ENCODE measurements around a stretch of chr20.

GRCh38 chr20:57651289-57652533 is 31.5 kb upstream of the ZBP1 start:
- RRBS: 68% methylated on average over 6 of the region's 48 CpGs

- RRBS: no CpG with 5 or more reads among the region's 16 CpGs
Observed at GRCh38 chr20:57677117-57678087, 32.4 kb downstream of the PMEPA1 start.

DNA sequence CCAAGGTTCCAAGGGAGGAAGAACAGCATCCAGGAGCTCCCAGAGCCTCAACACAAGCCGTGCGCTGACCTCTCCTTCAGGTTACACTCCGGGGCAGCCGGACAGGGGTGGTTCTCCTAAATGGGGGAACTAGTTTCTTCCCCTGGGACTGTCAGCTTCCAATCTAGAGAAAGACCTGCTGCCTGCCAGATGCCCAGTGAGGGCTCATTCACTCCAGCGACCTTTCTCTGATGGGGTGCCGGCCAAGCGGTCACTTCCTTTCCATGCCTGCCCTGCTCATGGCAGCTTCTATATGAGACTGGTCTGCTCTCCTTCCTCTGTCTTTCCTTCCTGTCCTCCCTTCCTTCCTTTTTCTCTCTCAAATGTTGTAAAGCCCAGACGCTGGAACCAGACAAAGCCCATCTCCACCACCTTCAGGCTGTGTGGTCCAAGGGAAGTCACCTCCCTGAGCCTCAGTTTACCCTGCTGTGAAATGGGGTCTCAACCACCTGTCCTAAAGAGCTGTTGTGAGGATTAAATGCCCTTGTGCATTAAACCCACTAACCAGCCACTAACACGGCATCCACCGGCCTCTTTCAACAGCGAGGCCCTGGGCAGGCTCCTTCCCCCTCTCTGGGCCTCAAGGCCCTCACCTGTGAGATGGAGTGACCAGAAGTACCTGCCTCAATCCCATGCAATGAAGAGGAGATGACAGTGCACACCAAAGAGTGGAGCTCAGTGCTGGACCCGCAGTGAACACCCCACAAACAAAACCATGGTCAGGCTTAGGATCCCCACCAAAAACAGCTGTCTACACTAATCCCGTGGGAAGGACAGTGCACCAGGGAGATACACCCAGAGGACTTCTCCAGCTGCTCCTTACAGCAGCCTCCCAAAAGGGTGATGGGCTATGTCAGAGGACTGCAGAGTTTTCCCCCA is 23.5 kb downstream of the PMEPA1 start:
- RRBS: no CpG with 5 or more reads among the region's 13 CpGs

- RRBS: no CpG with 5 or more reads among the region's 22 CpGs
Observed at GRCh38 chr20:57692777-57693776, 16.7 kb downstream of the PMEPA1 start.

- RRBS: no CpG with 5 or more reads among the region's 11 CpGs
Observed at GRCh38 chr20:57702689-57703251, 7.0 kb downstream of the PMEPA1 start.

GRCh38 chr20:57706018-57706826 is 3.6 kb downstream of the PMEPA1 start:
- RRBS: 46% methylated on average over 4 of the region's 21 CpGs

DNA sequence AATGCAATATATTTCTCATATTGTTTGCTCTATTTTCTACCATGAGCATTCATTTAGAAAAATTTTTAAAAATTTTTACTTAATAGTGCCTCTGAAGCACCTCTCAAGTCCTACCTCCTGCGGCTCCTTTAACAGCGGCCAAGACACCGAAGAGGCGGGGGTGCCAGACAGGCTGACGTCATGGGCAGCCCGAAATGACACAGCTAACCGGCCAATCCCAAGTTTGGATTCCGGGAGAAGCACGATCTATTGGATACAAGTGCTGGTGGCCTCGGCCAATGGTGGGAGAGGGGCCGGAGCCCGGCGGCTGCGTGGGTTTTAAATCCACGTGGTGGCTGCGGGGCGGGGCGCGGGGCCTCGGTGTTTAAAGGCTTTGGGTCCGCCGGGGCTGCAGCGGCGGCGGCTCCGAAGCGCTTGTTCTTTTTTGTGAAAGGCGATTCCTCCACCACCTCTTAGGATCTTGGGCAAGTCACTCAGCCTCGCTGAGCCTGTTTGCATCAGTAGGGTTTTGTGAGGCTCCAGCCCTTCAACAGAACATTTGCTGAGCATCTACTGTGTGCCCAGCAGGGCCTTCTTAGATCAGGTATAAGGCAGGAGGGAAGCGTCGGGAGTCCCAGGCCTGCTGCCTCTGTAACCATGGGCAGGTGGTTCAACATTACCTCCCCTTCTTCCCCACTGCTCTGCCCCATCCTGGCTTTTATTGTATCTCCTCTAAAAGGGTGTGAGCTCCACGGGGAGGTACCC is 8.7 kb upstream of the PMEPA1 start:
- RRBS: 6% methylated on average over 12 of the region's 32 CpGs

GRCh38 chr20:57772577-57772958 is 62.8 kb upstream of the PMEPA1 start:
- RRBS: no CpG with 5 or more reads among the region's 7 CpGs

DNA sequence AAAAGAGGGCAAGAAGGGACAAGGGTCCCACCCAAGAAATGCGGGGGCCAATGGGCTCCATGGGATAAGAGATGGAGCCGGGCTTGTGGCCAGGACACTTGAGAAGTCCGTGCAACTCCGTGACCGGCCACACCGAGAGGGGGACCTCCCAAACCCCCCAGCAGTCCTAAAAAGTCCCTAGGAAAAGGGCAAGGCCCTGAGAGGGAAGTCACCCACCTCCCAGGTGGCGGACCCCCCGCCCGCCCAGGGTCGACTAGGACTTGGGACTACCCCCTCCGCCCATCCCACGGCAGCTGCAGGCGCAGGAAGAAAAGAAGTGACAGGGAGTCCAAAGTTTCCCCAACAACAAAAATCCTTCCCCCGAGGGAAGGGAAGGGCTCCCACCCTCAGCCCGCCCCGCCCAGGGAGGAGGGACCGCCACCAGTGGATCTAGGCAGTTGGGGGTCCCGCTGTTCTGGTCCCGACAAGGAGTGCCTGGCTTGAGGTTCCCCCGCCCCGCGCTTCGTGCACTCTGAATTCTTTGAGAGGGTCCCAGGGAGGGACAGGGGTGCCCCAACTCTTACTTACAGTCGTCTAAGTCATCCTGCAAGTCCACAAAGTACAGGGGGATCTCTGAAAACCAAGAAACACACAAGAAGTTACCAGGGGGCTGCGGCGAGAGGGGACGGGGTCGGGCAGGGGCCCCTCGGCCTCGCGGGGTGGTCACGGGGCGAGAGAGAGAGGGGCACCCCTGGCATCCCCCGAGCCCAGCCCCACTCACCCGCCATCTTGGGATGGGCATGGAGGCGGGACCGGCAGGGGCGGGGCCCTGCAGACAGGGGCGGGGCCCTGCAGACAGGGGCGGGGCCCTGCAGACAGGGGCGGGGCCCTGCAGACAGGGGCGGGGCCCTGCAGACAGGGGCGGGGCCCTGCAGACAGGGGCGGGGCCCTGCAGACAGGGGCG is 585 bp upstream of the RAB22A start:
- RRBS: no CpG with 5 or more reads among the region's 45 CpGs

- RRBS: no CpG with 5 or more reads among the region's 10 CpGs
Observed at GRCh38 chr20:58366067-58366667, 22.9 kb upstream of the VAPB start.

- RRBS: no CpG with 5 or more reads among the region's 2 CpGs
Observed at GRCh38 chr20:58432545-58433001, 43.5 kb downstream of the VAPB start.

DNA sequence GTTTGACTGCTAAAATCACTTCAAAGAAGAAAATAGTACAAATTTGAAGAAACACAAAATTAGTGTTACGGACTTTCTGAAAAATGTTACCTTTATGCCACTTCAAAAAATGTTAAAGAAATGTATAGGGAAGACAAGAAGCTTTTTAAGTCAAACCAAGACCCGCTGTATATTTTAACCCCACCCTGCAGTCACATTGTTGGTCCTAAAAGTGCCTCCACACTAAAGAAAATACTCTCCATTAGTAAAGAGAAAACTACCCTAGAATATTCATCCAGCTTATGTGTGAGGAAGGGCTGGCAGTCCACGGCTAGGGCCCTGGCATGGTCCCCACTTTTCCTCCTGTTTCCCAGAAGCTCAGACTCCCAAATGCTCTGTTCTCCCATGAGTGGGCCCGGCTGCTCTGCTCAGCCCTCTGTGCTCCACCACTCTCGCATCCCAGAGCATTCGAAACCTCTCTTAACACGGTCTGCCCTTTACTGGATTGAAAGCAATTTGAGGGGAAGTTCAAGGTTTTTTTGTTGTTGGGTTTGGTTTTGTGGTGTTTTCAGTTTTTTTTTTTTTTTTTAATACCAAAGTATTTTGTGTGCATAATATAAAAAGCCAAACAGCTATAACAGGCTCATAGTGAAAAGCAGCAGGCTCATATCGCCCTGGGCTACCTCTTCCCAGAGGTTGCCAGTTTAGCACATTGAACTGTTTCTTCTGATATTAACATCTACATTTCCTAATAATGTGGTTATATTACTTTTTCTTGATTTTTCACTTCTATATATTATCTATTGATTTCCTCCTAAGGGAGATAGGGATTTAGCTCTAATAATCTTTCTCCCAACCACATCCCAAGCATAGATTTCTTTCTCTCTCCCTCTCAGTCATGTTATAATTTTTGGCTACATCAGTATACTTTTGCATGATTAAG is 61.7 kb downstream of the APCDD1L start:
- RRBS: no CpG with 5 or more reads among the region's 8 CpGs

- RRBS: 97% methylated on average over 18 of the region's 36 CpGs
Observed at GRCh38 chr20:58649478-58649902, 1.6 kb upstream of the STX16 start.

DNA sequence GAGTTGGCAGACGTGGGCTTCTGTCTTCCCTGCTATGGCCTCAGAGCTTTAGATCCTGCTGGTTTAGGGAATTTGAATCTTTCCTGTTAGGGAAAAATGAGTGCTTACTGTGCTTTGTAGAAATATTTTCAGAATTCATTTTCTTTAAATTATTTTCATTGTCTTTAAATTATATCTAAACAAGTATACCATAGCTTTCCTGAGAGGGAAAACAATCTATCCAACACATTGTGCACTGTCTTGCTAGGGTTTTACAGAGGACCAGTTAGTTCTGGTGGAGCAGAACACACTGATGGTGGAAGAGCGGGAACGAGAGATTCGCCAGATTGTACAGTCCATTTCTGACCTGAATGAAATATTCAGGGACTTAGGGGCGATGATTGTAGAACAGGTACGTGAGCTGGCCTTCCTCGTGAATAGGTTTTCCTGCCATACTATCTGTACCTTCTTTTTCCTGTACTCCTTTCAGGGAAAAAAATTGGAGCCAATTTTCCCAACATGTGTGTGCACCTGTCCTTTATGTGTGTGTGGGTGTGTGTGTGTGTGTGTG is 19.9 kb downstream of the STX16 start:
- RRBS: no CpG with 5 or more reads among the region's 7 CpGs

GRCh38 chr20:58685329-58686205 is 7.0 kb upstream of the NPEPL1 start:
- RRBS: no CpG with 5 or more reads among the region's 10 CpGs

DNA sequence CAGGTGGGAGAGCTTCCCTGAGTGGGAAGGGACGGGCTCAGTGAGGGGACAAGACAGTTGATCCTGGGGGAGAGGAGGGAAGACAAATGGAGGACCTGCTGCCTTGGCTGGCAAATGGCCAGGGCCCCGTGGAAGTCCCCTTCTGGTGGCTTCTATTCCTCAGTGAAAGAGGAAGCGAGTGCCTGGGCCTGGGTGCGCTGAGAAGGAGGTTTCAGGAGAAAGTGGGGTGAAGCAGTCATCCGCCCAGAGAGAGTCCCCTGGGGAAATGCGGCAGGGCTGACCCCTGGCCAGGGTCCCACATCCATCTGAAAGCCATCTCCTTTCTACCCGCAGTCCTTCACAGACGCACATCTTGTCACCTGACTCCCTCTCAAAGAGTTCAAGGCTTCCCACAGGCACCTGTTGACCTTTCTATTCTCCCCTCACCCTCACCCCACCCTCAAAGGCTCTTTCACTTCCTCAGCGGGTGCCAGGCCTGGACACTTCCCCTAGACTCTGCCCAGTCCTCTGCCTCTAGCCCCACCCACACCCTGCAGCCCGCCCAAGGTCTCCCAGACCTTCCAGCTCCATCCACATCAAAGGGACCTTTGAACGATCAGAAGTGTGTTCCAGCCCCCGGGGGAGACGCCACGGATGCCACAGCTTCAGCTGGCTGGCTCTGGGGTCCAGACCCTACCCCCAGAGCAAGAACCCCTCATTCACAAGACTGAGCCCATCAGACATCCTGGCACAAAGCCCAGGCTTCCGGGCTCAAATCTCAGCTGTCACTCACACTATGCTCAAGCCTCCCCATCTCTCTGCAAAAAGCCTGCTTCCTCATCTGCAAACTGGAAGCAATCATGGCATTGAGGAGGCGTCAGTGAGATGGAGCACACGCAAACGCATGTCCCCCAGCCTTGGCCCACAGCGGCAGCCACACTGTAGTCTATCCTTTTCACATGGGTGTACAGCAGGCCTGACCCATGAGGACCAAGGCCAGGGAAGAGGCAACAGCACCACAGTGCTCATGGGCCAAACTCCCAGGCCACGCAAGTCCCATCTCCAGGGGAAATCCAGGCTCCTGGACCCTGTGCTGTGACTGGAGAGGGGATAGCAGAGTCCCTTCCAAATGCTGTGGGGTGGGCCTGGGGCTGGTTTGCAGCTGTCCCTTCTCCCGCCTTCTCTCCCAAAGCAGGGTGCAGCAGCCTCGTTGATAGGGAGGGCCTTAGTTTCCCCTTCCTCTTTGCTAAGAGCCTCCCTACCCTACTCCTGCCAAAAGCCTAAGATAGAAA is 2.0 kb downstream of the CTSZ start:
- RRBS: no CpG with 5 or more reads among the region's 22 CpGs

DNA sequence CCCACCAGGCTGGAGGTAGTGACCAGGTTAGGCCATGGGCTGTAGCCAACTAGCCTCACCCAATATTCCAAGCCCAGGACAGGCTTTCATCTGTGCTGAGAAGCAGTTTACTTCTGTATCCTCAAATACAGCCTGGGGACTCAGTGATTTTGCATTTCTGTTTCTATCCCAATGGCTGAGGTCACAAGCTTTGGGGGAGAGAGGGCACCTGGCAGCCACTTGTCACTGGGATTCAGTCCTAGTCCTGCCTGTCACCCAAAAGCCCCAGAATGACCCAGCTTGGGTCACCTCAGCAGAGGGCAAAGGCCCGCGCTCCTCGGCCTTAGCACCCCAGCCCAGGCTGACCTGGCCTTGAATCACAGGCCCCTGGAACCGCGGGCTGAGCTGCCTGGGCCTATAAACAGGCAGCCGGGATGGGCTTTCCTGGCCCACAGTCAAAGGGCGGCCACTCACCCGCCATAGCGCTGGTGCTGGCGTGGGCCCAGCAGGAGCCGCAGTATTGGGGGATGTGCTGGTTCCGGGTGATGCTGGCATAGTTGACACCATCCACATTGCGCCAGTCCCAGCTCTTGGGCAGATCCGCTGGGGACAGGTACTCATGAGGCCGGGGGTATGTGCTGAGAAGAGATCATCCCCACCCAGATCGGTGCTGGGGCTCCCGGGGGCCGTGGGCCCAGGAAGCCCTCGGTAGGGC is 1.0 kb downstream of the CTSZ start:
- RRBS: 92% methylated on average over 5 of the region's 19 CpGs

GRCh38 chr20:59041693-59042526 is 676 bp downstream of the PRELID3B start:
- RRBS: under 1% methylated on average over 4 of the region's 36 CpGs

DNA sequence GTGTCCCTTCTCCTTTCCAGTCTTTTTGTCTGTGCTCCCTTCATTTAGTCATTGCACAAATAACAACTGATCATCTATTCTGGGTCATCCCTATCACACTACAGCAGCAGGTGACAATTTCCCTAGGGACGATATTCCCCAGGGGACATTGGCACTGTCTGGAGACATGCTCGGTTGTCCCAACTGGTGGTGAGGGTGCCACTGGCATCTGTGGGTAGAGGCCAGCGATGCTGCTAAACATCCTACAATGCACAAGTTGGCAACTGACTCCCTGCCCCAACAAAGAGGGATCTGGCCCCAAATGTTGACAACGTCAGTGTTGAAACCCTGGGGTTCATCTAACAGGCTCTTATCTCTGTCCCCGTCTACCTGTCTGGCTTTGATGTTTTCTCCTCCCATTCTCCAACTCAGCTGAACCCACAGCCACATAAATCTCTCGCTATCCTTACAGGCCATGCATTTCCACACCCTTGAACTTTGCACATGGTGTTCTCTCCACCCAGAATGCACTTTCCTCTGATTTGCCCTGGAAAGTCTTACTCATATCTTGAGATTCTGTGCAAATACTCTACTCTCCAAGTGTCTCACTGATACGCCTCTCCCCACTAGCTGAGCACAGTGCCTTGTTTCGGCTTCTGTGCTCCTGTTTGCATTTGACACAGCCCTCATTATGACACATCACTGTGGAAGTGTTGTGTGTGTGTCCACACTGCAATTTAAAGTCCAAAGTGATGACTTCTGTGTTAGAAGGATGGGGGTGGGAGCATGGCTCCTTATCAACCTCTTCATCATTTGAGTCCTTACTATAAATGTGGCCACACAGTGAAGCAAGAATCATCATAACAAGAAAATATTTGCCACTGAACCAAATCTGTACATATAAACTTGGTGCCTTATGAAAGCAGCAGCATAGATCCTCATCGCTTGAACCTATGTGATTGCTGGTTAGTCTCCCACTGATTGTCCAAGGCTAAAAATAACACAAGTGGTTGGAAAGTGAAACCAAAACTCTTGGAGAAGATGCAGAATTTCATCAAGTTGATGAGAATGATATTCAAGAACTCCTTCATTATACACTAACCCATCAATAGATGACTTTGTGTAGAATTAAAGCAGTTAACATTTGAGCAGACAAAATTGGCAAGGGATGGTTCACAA is 5.4 kb upstream of the PRELID3B start:
- RRBS: no CpG with 5 or more reads among the region's 9 CpGs

DNA sequence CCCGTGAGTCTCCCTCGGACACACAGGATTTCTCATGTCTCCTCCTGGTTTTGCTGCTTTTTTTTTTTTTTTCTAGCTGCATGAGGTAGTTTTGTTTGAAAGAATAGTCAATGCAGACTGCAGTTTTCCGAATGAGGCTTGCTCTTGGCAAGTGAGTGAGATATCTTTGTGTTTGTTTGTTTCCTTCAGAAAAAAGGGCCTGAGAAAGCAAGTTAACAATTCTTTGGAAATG is 3.0 kb upstream of the ZNF831 start:
- RRBS: no CpG with 5 or more reads among the region's 3 CpGs

Measured in NB4 (cell line).